B cell (primary cell): ENCODE results near the genes USP28 and APOA5.

DNA sequence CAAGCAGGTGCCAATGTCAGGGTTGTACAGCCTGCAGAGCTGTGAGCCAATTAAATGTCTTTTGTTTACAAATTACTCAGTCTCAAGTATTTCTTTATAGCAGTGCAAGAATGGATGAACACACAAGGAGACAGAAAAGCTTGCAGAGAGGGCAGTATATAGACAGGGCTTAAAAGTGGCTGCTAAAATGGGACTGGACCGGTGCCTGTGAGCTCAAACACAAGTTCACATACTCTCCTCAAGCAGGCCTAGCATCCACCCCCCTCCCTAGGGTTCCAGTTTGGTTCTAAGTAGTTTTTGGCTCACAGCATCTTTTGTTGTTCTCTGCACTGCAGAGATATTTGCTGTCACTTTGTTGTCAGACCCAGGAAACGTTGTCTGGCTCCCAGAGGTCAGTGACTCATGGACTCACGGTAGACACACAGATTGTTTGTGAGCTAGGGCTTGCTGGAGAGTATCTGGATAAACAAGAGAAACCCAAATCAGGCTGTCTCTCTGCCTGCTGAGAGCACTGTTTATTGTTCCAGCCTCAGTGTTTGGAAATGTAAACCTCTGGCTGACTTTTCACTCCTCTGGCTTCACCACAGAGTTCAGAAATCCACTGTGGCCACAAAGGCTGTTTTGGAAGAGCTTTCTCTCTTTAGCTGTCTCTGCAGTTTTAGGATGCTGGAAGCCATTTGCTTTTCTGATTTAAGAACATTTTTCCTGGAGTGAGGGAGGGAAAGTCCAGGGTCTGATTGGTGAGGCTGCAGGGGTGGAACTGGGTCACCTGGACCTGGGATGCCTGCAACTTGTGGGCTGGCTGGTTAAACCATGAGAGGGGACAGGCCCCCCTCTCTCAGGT is 303.7 kb upstream of the PLET1 start:
- PRO-cap, result no peak
- CAGE, long polyA plus RNA, result no peak

GRCh38 chr11:112852402-112852631 is 108.9 kb upstream of the NCAM1 start:
- PRO-cap, result no peak
- CAGE, long polyA plus RNA, result no peak

DNA sequence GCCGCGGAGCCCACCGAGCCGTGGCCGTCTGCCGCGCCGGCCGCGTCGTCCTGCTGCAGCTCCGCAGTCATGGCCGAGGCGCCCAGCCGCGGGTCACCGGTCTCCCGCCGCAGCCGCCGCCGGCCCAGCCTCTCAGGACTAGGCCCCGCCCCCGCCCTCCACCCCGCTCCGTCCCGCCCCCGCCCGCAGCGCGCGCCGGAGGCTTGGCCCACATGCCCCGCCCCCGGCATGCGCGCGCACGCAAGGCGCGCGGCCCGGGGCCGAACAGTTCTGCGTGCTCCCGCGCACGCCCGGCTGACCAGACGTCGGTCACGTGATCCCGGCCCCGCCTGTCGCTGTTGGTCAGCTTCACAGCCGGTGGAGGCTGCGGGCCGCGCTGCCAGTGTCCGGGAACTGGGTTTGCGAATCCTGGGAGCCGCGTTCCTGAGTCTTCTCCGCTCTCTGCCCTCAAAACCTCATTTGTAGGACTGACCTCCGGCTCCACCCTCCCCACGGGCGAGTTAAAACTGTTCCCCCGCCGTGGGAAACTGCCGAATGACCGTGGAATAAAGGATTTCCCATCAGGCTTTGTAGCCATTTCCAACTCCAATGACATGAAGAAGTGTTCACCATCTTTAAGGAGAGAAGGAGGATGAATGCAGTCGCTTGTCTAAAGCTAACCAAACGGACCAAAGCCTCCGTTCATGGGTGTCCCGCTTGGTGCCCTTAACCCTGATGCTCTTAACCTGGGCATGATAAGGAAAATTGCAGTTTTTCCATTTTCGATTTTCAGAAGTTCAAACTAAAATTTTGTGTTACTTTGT is at the start of gene USP28:
Gene USP28 (minus strand): TSS at position 142 of the 803 bp plus-strand sequence.
- PRO-cap, result bidirectional peak, plus-strand start at position 229 of the sequence, minus-strand start at position 52 of the sequence
- CAGE, long polyA plus RNA, result no peak

DNA sequence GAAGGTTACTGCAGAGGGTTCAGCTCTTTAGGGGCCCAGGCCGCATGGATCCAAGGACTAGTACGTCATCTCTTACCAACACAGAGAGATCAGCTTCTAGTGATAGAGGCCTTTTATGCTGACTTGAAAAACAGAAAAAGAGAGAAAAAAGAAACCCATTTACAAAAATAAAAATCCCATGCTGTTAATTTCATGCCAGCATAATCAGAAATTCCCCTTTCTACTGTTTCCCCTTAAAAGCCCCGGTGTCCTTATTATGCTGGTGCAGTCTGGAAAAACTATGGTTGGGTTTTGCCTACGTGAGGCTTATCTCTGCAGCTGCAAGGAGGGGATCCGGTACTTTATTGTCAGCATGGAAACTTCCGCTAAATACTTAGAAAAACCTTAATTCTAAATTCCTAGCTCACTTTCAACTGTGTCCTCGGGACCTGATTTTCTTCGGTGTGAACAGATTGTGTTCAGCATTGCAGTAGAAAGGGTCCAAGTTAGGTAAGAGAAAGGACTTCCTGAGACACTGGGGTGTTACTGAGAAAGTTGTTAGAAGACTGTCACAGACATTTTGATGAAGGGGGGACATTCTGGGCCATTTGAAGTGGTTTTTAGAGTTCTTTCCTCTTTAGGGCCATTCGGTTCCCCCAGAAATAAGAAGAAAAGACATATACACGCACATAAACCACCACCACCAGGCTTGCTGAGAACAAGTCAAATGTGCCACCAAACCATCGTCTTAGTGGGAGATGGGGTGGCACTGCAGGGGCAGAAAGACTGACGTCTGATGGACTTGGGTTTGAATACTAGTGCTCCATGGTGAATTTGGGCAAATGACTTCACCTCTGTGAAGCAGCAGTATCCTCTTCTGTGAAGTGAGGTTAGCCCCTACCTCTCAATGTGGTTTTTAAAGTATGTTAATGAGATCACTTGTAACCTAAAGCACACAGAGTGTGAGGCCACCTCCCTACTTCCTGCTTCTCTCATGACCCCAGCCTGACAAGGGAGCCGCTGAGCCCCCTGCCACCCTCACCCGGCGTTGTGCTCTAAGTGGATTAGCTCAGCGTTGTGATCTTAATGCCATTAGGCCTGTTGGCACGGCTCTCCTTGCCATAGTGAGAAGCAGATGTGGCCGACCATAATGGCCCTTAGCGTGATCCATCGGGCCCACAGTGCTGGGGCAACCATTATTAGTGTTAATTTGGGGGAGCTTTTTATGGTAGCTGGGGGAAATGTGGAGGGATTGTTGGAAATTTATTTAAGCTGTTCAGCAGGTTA is 14.1 kb downstream of the ZBTB16 start:
- PRO-cap, result no peak
- CAGE, long polyA plus RNA, result no peak

DNA sequence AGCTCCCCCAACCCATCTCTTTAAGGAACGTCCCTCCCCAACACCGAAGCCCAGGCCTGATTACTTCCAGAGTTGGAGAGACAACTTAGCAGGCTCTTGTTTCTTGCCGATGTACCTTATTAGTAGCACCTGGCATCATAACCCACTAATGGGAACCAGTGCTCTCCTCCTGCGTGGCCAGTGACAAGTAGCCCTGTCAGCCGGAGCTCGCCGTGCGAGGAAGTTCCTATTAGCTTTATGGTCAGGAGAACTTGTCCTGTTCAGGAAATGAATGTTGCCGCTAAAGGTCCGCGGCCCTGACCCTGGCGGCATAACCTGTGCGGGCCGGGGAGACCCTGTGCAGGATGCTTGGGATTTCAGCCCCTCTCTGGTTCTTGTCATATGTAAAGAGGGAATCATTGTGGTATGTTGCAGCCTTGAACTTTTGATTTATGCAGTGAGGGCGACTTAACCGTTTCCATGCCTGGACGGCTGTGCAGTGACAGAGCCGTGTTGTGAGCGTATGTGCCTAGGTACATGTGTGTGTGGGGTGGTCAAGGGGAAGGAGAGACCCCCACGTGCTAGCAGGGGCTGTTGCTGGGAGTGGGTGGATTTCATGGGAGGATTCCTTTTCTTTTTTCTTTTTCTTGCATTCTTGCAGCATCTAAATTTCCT is 15.1 kb downstream of the ZBTB16 start:
- PRO-cap, result no peak
- CAGE, long polyA plus RNA, result no peak

GRCh38 chr11:114088867-114089342 is 29.4 kb downstream of the ZBTB16 start:
- PRO-cap, result no peak
- CAGE, long polyA plus RNA, result no peak

DNA sequence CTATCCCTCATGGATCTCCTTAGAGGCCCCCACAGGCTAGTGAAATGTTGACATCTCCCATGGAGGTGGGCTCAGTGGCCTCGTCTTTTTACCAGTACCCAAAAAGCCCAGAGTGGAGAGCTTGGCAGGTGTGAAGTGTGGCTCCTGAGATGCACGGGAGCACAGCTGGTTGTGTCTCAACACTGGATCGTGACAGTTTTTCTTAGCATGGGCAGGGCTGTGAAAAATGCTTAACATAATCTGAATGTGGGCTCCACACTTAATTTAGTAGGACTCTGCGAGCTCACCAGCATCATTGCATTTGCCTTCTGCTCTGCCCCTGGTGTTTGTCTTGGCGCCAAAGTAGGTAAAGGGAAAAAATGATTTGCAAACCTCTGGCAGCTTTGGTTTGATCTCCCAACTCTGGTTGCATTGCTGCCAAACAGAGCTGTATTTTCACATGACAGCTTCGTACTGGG is 74.4 kb downstream of the ZBTB16 start:
- PRO-cap, result no peak
- CAGE, long polyA plus RNA, result no peak

- PRO-cap, result no peak
- CAGE, long polyA plus RNA, result no peak
These were observed 108.5 kb downstream of the ZBTB16 start for GRCh38 chr11:114167773-114168623.

DNA sequence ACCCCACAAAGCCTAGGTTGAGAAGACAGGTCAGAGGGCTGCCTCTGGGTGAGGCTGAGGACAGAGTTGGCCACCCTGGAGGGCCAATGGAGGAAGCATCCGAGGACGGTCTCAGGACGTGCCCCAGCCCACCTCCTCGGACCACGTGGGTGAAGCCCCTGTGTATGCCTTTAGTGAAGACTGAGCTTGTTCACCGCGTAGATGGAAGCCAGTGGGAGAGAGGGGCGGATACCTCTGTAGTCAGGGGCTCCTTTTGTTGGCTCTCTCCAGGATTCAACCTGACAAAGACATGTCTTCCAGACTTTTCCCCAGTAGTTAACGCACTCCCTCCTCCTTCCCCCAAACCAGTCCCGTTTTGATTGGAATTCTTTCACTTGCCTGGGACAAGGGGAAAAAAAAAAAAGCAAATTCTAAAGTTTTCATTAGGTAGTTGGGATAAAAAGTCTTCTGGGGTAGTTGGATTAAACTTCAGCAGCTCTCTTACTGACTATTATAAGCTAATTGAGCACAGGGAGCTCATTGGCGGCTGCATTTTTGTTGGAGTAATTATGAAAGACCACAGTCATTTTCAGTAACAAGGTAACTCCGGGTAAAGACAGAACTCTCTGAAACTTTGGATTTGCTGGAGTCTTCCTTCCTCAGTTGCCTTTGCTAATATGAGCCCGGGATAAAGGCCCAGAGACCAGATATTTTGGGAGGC is 110.9 kb downstream of the ZBTB16 start:
- PRO-cap, result no peak
- CAGE, long polyA plus RNA, result no peak

DNA sequence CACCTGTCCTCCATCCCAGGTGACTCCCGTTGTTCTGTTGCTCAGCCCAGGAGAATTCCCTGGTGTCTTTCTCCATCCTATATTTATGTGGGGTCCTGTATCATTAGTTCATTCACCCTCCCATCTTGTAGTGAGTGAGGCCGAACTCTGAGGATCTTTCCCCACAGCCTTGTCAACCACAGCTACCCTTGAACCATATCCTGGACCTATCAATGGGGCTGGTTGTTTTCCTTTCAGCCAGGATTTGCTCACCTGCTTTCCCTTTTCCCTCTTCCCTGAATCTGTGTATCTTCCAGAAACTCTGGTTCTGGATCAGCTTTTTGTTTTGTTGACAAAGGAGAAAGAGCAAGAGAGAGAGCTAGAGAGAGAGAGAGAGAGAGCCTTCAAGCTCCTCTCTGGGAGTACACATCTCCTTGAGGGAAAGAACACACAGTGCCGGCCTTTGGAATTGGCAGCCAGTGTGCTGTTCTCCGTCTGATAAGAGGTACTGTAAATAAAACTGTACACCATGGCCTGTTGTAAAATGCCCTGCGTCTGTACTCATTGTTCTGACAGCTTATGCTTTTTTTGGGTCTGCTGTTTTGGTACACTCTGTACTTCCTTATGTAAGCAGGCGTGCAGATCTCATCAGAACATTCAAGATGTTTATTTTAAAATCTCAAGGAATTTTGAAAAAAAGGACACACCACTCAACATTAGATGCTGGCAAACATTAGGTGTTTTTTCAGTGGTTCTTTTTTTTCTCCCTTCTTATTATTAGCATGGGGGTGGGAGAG is 117.1 kb upstream of the NNMT start:
- PRO-cap, result unidirectional peak, minus-strand start at position 538 of the sequence
- CAGE, long polyA plus RNA, result no peak

DNA sequence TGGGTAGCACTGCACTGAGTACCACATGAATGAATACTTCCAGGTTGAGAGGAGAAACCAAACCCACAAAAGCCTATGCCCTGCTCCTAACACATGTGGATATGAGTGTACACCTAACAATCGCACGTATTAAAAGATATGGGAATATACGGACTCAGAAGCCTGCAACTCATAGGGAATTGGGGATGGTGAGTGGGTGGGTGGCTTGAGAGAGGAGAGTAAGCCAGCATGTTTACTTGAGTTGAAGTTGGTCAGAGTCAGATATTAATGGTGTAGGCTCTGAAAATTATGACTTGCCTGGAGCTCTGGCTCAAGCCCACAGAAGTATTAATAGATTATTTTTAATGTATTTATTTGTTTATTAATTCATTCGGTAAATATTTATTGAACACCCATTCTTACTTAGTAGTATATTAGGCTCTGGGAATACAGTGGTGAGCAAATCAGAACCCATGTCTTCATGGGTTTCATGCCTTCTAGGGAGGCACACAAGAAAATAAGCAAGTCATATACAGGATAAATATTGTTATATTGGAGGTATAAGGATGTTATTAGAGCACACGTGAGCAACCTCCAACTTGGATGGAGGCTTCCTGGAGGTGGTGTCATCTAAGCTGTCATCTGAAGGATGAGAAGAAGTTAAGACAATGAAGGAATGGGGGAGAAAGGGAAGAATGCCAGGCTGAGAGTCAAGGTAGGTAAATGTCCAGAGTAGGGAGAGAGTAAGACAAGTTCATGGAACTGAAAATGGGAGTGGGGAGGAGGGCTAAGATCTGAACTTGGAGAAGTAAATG is 72.8 kb upstream of the NNMT start:
- PRO-cap, result no peak
- CAGE, long polyA plus RNA, result no peak

DNA sequence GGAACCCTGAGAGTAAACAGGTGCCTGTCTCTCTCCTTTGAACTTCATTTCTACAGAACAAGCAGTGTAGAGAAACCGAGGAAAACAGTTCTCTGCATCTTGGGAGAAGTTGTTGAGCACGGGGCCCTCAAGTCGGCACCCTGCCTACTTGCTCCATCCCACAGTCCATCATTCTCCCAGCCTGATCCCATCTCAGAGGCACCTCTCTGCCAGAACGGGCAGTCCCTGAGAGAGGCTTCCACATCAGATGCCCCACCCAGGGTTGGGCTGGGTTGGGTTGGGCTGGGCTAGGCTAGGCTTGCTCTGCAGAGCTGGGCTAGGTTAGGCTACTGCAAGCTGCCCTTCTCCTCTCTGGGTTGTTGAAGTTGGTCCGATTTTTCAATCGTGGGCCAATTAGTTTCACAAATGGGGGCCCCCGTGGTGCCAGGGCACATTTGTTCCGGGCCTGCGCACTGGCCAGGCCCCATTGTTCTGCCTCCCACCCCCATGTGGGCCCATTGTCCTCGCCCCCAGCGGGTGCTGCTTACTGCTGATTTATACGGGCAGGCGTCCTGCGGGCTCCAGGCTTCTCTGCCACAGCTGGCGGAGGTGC is 63.8 kb upstream of the NNMT start:
- PRO-cap, result no peak
- CAGE, long polyA plus RNA, result no peak

- PRO-cap, result no peak
- CAGE, long polyA plus RNA, result no peak
These were observed 15.6 kb upstream of the NNMT start for GRCh38 chr11:114280472-114281128.

DNA sequence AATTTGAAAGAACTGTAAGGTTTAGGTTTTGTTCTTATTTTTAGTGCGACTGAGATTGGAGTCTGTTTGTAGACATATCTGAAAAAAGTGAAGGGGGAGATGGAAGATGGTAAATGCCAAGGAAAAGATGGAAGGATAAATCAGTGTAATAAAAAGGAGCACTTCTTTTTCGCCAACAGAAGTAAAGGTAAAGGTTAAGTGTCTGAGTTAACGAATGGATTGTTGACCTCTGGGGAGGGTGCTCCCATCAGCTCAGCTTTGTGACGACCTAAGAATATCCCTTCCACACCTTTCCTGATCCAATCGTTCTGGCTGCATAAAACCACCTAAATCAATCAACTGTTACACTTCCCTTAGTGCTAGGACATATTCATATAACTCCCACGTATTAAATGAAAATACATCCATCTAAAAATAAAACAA is 843 bp downstream of the C11orf71 start:
- PRO-cap, result bidirectional peak, plus-strand start outside the sequence, minus-strand start at position 305 of the sequence
- CAGE, long polyA plus RNA, result no peak

GRCh38 chr11:114666119-114666473 is 12.2 kb upstream of the NXPE2 start:
- PRO-cap, result no peak
- CAGE, long polyA plus RNA, result no peak

DNA sequence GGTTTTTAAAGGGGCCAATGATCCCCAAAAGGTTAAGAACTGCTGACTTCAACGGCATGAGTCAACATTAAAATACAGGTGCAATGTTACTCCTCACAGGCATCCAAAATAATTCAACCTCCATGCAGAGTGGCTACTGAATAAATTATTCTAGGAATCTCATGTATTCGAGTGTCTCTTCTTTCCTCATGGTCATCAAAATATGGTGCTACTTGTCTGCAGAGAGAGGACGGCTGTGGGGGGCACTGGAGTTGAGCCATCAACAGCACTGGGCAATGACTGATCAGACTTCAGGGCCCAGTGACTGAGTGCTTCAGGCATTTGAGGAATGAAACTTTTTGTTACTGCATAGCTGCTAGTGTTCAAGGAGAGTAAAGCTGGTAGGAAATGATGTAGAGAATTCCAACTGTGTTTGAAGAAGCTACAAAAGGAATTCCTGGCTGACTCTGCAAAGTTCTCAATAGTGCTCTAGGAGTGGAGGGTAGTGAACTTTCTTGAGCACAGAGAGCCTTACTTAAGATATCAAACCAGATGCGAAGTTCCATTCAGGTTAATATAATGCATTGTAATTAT is 277.7 kb downstream of the CADM1 start:
- PRO-cap, result no peak
- CAGE, long polyA plus RNA, result no peak

- PRO-cap, result no peak
- CAGE, long polyA plus RNA, result no peak
These were observed 202.5 kb upstream of the CADM1 start for GRCh38 chr11:115706765-115707048.

DNA sequence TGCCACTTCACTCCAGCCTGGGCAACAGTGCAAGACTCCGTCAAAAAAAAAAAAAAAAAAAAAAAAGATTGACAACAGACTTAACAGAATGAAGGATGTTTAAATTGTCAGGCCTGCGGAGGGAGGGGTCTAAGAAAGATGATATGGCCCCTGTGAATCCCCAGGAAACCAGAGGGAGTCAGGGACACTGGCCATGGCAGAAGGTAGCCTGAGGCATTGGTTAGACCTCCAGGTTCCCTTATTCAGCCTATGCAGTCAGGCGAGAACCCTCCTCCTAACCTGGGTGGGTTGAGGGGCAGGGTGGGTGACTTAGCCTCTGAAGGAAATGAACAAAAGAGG is 577.5 kb downstream of the BUD13 start:
- PRO-cap, result no peak
- CAGE, long polyA plus RNA, result no peak

GRCh38 chr11:116791111-116791573 is 537 bp downstream of the APOA5 start:
- PRO-cap, result no peak
- CAGE, long polyA plus RNA, result no peak

DNA sequence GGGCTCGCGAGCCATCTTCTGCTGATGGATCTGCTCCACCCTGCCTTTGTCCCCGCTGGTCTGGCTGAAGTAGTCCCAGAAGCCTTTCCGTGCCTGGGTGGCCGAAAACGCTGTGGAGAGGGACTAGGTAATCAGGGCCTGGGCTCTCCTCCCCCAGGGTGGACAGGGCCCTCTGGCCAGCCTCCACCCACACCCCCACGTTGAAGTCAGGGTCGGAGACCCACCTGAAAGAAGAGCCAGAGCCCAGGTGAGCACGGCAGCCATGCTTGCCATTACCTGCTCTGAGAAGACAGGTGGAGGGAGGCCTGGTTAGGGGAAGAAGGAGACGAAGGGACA is at the start of gene APOA5:
Gene APOA5 (minus strand): TSS at position 292 of the 336 bp plus-strand sequence.
- PRO-cap, result no peak
- CAGE, long polyA plus RNA, result no peak